Subcutaneous preadipocyte (primary cell): ENCODE measurements around a stretch of chr22.

DNA sequence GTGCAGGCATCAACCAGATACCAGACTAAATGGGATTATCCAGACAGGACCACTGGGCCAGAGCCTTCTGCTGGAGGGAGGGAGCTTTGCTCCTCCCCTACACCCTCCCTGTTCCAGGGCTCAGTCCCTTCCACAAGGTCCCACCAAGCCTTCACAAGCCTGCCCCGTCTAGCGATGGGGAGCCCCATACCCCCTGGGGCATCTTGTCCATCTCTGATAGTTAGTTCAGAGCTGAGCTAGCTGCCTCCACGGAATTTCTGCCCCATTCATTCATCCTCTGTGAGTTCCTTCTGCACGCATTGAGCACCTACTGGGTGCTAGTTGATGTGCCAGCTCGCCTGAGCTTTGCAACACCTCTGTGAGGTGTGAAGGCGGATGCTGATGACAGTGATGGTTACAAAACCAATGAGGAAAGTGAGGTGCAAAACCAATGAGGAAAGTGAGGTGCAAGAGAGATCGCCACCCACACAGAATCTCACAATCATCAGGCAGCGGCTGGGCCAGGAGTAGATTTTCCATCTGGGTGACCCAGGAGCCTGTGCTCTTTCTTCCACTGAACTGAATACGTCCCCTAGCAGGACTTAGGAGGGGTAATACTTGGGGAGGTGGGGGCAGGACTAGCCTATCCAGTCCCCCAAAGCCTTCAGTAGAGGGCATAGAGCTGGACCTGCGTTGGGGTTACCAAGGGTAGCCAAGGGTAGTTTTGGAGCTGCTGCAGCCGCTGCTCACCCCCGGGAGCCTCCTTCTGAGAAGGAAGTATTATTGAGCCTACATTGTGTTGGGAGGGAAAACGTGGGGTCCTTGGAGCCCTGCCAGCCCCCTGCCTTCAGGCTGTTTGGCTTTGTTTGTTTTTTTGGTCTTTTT is 21.5 kb upstream of the CBX7 start:
- CAGE, long polyA plus RNA = no peak

DNA sequence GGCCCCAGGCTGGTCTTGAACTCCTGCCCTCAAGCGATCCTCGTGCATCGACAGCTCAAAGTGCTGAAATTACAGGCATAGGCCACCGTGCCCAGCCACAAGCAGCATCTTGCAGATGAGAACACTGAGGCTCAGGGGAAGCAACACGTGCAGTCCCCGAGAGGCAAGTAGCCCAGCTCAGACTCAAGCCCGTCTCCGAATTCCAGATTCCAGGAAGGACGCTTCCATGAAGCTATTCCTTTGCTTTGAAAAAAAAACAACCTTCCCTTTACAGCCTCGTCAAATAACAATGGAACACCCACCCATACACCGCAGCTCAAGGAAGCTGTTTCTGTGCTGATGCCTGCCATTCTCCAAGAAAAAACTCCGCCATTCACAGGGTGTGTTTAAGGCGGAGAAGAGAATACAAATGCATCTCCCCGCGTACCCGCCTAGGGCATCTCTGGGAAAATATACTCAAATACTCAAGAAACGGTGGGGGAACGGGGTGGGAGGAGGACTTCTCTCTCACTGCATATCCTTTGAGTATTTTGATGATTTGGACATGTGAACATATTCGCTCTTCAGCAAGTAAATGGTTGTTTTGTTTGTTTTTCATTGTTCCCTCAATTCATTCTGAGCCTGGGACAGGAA is 34.7 kb upstream of the PDGFB start:
- CAGE, long polyA plus RNA = no peak

- CAGE, long polyA plus RNA = no peak
These were observed 10.1 kb downstream of the RPL3 start for GRCh38 chr22:39309262-39309874.

GRCh38 chr22:39309875-39310652 is 9.4 kb downstream of the RPL3 start:
- CAGE, long polyA plus RNA = no peak

DNA sequence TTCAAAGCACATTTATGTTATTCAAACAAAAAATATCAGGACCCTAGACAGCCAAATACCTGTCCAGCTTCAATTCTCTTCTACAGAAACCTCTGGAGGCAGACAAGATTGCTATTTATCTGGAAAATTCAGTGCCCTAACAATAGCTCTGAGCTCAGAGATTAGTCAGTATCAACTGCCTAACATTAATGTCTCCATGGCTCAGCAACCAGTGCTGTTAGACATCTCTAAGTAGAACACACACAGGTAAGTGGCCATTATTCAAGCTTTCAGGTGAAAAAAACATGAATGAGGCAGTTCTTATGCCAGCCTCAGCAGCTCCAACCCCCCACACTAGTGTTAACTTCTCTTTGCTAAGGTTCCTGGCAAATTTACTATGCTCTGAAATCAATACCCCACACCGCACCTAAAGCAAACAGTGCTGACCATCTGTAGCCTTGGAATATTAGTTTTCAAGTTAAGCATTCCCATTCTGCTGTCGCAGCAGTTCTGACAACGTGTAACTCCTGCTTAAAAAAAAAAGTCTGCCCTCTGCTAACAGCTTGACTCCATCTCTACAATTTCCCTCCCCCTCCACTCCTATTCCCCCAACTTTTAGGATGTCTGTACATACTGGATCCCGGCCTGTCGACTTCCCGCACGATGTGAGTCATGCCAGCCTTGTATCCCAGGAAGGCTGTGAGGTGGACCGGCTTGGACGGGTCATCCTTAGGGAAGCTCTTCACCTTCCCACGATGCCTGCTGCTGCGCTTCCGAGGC is 1.5 kb downstream of the RPL3 start:
- CAGE, long polyA plus RNA = no peak

DNA sequence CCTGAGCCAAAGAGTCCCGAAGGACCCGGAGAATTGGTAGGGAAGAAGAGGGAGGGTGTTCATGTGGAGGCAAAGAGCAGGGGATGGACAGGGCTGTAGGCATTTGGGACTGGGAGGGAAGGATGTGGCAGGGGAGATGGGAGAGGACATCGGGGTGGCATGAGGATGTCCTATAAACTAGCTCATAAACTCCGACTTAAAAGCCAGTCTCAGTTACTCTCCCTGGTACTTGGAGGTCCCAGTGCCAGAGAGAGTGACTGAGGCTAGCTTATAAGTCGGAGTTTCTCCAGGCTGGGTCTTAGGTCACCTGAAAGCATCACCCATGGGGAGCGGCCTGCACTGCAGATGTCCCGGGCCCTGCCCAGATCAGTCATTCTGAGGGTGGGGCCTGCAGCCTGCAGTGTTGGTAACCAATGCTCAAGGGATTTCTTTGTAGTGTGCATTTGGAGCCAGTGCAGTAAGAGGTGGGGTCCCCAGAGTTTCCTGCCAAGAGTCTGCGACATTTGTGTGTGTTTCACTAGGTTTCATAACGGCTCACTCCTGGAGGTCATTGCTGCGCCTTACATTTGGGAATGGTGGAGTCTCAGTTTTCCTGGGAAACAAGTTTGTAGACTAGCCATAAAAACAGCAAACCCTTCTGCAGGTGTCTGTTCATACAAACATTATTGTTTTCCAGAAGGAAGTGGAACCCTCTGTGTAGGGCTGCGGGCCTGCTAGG is 14.8 kb downstream of the TAB1 start:
- CAGE, long polyA plus RNA = no peak

- CAGE, long polyA plus RNA = no peak
These were observed 14.8 kb downstream of the MGAT3 start for GRCh38 chr22:39471292-39472356.

GRCh38 chr22:39473860-39475064 is 17.4 kb downstream of the MGAT3 start:
- CAGE, long polyA plus RNA = no peak

- CAGE, long polyA plus RNA = no peak
These were observed 7.3 kb upstream of the MIEF1 start for GRCh38 chr22:39494711-39495232.

- CAGE, long polyA plus RNA = no peak
These were observed 577 bp downstream of the MIEF1 start for GRCh38 chr22:39502457-39503276.

- CAGE, long polyA plus RNA = no peak
These were observed 5.3 kb upstream of the ATF4 start for GRCh38 chr22:39514582-39515871.

- CAGE, long polyA plus RNA = no peak
These were observed 4.4 kb downstream of the ATF4 start for GRCh38 chr22:39524433-39525407.

GRCh38 chr22:39723633-39724356 is 153.2 kb downstream of the CACNA1I start:
- CAGE, long polyA plus RNA = no peak

DNA sequence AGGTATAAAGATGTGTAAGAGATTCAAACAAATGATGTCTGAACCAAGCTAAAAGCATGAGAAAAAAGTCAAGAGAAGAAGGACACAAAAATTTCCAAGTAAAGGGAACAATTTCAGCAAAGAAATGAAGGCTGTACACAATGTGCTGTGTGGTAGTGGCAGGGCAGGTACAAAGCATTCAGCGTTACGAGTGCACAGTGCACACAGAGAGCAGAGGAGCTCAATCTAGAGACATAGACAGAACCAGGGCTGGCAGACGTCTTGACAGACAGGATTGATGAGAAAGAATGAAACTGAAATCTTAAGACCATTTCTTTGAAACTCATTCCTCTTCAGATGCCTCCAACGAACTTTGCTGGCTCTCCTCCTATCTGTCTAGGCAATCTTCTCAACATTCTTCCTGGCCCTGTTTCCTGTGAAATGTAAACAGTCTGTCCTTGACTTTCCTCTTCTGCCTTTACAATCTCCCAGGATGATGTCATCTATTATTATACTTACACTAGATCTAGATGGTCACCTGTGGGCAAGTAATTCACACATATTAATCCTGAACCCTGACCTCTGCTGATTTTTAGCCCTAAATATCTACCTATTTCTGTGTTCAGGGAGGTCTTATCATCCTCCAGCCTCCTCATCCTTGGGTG is 119.6 kb downstream of the ENTHD1 start:
- CAGE, long polyA plus RNA = no peak

DNA sequence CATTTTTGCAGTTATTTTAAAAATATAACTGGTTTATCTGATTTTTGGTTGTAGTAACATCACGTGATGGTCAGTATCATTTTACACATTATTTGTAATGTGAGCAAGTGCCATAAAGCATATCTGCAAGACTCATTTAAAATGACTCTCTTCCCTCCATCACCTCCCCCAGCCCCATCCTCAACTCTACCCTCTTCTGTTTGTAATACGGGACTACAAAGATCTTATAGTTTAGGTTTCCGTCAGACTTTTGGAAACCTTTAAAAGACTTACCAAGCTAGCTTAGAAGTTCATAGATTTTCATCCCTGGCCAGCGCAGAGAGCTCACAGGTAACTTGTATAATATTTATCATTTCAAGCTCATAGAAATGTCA is 10.3 kb downstream of the GRAP2 start:
- CAGE, long polyA plus RNA = no peak

GRCh38 chr22:39985518-39985991 is 9.2 kb upstream of the FAM83F start:
- CAGE, long polyA plus RNA = no peak

GRCh38 chr22:39991251-39991622 is 3.5 kb upstream of the FAM83F start:
- CAGE, long polyA plus RNA = no peak

GRCh38 chr22:39993698-39994516 is 847 bp upstream of the FAM83F start:
- CAGE, long polyA plus RNA = no peak

DNA sequence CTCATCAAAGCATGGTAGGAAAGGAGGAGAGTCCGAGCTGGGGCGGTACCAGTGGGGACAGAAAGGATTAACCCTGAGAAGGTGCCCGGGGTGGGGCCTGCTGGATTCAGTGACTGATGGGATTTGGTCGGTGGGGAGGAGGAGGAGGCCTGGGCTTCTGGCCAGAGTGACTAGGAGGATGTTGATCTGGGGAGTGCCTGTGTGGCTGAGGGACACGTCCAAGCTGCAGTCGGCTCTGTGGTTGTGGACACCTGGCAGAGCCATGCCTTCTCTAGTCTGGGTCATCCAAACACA is 14.7 kb downstream of the FAM83F start:
- CAGE, long polyA plus RNA = no peak

DNA sequence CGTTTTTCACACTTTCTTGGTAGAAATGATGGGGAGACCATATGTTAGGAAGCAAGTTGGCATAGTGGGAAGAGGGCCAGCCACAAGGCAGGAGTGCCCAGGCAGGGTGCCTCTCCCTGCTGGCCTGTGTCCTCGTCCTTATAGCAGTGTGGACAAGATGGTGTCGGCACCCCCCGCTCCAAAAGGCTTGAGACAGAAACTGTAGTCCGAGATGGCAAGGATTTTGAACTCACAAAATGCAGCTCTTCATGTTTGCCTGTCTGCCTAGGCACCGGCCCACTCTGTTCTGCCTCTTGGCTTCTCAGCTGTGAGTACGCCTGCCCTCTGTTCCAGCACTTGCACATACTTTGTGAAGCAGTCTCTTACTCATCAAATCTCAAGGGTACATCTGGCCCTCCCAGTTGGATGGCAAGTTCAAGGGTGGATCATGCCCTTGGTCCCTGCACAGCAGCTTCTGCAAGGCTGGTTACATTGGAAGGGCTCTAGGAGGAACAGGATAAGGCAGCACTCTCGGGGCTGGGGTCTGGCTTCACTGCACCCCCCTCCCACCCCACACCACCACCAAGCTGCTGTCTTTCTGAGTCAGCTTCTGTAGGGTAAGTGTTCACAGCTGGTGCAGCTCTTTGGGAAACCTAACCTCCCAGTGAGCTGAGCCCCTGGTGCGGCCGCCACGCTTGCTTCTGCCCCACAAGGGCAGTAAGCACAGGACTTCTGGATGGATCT is 37.0 kb downstream of the FAM83F start:
- CAGE, long polyA plus RNA = no peak